Cardiac ventricle fibroblast (primary cell): ENCODE measurements around the genes NFIX and TRMT1.

GRCh38 chr19:12994941-12995730 is at the start of gene NFIX:
Gene NFIX (plus strand): TSS chr19:12995475.
- RAMPAGE, long total RNA: no peak

DNA sequence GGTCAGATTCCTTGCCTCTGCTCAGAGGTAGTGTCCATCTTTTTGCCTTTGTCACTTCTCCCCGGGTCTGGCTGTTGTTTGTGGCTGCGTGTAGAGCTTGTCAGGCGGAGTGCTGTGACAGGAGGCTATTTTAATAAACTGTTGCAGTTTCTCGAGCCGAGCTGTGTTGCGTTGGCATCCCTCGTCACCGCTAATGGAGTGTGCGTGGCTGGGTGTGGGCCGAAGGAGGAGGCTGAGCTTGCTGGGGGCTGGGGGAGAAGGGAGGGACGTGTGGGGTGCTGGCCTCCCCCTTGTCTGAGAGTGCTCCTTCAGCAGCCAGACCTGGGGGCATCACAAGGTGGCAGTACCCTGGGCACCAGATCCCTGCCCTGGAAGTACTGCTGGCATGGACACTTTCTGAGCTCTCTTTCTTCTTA is 26.8 kb downstream of the NFIX start:
- RAMPAGE, long total RNA: no peak

- RAMPAGE, long total RNA: no peak
These were observed 5.8 kb downstream of the LYL1 start for GRCh38 chr19:13096773-13097334.

GRCh38 chr19:13115841-13116588 is 525 bp downstream of the TRMT1 start:
- RAMPAGE, long total RNA: no peak

DNA sequence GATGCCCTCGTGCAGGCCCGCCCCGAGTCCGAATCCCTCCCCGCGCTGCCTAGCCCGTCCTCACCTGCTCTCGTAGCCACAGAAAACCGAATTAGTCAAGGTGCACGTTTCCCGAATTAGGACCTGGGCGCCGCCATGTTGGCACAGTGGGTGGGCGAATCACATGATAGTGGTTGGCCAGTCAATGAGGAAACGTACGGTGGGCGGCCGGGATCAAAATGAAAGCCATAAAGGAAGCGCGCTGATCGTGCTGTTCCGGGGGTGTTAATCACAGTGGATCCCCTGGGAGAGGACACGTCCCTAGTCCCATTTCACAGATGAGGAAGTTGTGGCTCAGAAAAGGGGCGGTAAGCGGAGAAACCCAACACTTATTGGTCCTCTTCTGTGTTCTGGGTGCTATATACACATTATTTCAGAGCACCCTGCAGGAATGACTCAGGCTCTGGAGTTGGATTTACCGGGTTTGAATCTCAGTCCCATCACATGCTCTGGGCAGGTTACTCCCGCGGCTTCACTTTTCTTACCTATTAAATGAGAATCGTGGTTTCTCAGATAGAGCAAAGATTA is at the start of gene TRMT1:
Gene TRMT1 (minus strand): TSS at position 152 of the 567 bp plus-strand sequence.
- RAMPAGE, long total RNA: no peak

DNA sequence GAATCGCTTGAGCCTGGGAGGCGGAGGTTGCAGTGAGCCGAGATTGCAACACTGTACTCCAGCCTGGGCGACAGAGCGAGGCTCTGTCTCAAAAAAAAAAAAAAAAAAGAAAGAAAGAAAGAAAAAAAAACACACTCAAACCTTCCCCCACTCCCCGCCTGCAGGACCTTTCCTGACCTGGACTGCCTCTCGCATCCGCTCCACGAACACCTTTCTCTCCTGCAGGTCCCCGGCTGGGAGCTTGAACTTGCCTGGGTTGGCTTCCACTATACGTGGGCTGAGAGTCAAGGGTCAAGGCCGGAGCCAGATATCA is 897 bp downstream of the STX10 start:
- RAMPAGE, long total RNA: no peak

DNA sequence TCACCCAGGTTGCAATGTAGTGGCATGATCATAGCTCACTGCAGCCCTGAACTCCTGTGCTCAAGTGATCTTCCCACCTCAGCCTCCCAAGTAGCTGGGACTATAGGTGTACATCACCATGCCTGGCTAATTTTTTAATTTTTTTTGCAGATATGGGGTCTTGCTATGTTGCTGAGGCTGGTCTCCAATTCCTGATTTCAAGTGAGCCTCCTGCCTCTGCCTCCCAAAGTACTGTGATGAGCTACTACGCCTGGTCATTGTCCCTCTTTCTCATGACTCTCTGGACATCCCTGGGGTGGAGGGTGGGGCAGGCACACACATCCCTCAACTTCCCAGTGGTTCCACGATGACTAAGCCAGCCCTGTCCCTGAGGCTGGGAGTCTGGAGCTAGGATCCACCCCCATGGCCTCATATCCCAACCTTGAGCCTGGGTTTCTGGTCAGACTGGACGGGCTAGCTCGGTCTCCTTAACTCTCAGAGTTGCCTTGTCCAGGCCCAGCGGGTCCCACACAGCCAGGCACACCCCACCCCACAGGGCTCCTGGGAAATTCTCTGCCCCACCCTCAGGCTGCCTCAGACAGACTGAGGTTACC is 19.5 kb downstream of the IER2 start:
- RAMPAGE, long total RNA: no peak

DNA sequence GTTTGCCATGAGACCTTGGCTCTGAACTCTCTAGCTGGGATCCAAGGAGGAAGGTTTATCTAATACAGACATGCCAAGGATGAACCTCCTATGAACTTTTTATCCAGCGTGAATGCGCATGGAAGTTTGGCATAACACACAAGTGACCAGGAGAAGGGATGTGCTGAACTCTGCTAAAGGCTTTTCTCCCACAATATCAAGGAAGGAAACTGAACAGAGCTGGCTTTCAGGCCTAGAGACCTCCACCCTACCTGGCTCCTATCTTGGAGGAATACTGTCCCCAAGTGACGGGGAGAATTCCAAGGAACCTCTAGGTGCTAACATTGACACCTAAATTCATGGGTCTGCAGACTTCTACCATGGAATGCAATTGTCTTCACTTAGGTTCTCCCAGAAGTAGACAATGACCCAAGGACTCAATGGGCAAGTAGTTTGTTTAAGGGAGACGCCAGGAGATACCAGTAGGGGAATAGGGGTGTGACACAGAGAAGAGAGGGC is 51.2 kb upstream of the YJU2B start:
- RAMPAGE, long total RNA: no peak

DNA sequence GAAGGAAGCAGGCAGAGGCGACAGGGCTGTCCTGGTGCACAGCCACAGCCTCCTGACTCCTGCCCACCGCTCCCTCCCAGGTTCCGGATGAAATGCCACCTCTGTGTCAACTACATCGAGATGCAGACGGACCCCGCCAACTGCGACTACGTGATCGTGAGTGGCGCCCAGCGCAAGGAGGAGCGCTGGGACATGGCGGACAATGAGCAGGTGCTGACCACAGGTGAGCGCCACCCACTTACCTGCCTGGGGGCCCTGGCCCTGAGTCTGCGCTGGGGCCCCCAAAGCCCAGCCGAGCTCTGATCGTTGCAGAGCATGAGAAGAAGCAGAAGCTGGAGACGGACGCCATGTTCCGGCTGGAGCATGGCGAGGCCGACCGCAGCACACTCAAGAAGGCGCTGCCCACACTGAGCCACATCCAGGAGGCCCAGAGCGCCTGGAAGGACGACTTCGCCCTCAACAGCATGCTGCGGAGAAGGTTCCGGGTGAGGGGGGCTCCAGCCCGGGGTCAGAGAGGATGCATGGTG is 5.5 kb upstream of the MRI1 start:
- RAMPAGE, long total RNA: no peak

DNA sequence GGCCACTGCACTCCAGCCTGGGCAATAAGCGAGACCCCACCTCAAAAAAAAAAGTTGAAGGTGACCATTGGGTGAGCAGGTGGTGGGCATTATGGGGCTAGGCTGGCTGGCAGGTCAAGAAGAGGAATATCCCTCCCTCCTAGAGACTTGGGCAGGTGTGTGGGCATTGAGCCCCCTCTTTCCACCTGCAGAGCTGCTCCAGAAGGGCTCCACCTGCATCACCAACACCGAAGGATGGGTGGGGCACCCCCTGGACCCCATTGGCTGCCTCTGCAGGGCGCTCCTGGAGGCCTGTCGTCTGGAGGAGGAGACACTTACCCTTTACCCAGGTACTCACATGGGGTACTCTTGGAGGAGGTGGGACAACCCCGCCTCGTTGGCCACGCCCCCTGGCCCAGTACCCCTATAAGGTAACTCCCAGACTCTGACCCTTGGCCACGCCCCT is 21.8 kb downstream of the ZSWIM4 start:
- RAMPAGE, long total RNA: no peak

DNA sequence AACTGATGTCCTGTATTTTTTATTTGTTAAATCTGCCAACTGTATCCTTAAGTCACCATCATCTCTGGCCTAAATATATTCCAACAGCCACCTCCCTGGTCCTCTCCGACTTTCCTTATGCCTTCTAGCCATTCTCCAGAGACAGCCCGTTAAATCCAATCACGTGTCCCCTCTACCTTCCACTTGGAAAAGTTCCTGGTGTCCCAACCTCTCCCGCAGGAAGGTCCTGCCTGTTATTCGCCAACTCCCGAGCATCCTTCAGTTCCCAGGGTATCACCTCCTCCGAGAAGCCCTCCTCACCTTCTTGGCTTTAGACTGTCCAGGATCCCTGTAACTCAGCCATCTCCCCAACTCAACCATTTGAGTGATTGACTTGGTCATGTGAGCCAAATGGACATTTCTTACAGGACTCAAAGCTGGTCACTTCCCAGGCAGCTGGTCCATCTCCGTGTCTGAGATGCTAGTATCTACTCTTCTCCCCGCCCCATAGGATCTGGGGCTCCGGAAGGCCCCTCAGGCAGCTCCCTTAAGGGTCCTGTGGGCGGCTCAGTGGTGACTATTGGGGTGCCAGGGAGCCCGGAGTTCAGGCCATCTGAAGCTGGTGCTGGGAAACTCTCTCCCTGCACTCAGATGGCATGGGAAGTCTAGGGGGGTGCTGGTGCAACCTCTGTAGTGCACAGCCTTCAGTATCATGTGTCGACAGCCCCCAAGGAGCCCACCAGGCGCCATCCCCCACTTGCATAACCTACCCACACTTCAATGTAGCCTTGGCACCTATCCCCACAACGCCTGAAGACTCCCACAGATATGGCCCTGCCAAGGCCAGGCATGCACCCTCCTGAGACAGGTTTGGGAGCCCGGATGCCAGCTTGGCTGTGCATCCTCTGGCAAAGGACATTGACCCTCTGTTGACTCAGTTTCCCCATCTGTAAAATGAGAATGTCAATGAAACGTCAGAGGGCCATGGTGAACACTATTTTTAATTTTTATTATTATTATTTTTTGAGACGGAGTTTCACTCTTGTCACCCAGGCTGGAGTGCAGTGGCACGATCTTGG is 27.8 kb upstream of the NANOS3 start:
- RAMPAGE, long total RNA: no peak

DNA sequence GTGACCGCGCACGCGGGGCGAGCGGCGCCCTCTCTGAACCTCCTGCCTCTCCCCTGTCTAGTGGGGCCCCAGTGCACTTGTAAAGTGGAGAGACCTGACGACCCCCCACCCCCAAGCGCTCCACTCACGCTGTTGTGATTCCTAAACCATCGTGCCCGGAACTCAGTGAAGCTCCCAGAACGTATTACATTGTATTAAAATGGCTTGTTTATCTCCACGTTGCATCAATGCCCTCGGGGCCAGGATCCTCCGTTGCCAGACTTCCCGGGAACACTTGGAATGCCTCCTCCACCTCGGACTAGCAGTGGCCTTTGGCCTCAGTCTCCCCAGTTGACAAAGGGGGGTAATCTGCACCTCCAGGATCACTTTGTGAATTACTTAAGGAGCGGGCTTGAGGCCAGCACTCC is 2.9 kb upstream of the NANOS3 start:
- RAMPAGE, long total RNA: no peak

GRCh38 chr19:13934640-13935525 is 3.3 kb downstream of the PODNL1 start:
- RAMPAGE, long total RNA: no peak

DNA sequence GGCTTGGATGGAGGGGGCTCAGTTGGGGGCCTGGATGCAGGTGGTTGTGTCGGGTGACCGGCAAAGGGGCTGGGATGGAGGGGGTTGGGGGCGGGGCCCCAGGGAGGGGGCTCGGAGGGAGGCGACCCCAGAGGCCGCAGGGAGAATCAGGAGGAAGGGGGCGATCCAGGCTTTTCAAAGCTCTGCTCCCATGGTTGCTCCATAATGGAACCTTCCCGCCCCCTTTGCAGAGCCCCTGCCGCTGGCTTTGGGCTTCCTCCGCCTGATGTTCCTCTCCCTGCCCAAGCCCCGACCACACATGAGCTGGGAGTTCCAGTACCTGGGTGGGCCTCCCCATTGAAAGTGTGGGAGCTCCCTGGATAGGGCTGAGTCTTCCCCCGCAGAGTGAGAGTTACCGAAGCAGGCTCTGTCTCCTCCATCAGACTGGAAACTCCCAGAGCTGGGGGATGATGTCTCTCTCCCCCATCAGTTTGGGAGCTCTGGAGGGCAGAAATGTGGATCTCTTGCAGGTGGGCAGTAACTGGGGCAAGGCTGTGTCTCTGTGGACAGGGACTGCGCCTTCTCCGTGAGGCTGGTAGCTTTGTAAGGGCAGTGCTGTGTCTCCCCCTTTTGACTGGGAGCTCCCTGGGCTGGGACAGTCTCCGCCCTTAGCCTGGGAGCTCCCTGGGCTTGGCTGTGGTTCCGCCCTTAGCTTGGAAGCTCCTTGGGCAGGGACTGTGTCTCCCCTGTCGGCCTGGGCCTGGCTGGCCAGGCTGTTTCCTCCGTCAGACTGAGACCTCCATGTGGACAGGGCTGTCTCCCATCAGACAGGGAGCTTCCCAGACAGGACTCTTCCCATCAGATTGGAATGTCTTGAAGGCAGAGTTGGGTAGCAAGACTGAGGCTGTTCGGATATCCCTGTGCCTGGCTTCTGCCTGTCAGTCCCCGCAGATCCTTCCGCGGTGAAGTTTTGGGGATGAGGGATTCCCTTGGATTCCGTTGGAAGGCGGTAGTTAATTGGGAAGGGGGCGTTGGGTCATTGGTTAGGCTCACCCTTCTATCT is 812 bp downstream of the DCAF15 start:
- RAMPAGE, long total RNA: no peak

DNA sequence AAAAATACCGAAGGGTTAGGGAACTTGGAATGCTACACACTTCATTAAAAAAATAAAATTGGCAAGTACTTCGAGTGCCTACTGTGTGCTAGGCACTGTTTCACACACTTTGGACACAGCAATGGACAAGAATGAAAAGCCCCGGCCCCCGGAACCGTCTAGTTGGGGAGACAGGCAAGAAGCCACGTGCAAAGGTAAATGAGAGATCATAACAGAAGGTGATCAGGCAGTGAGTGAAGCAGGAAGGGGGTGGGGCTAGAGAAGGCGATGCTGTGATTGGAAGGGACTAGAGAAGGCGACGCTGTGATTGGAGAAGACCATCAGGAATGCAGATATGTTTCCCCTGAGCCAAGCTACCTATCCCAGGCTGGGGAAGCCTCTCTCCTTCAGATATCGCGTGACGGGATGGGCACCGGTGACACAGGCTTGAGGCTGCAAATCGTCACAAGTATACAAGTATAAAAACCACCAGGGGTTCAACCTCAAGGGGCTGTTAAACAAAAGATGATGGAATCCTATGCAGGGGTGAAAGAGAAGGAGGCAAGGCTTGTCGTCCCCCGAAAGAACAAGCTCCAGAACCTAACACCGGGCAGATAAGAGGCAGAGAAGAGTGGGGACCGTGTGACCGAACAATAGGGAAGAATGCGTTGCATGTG is 21.8 kb downstream of the DCAF15 start:
- RAMPAGE, long total RNA: no peak

DNA sequence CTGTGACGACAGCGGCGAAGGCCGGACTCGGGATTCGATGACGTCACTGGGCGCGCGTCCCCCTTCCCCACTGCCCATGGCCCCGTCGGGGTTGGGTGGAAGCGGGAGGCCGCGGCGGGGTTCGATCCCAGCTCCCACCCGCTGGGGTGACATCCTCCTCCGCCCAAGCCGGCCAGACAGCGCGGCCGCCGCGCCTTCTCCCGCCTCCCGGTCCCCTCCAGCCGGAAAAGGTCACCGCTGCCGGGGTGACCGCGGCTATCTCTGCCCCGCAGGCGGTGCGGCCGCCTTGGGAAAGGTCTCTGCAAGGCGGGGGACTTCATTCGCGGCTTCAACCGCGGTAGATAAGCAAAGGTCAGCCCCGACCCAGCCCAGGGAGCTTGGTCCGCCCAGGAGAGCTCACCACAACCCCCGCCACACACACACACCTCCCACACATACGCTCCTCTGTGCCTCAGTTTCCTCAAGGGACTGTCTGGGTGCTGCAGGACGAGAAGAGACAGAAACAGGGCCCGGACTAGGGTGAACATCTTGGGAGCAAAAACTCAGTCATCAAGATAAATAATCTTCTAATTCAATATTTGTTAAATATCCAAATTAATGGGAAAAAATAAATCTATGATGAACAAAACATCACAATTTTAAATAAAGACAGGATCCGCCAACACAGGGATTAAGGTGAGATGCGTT is 892 bp upstream of the RFX1 start:
- RAMPAGE, long total RNA: no peak

DNA sequence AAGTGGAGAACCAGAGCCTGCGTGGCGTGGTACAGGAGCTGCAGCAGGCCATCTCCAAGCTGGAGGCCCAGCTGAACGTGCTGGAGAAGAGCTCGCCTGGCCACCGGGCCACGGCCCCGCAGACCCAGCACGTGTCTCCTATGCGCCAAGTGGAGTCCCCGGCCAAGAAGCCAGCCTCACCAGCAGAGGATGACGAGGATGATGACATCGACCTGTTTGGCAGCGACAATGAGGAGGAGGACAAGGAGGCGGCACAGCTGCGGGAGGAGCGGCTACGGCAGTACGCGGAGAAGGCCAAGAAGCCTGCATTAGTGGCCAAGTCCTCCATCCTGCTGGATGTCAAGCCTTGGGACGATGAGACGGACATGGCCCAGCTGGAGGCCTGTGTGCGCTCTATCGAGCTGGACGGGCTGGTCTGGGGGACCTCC is 1.9 kb upstream of the MISP3 start:
- RAMPAGE, long total RNA: no peak

GRCh38 chr19:14106583-14107164 is 10.9 kb downstream of the PRKACA start:
- RAMPAGE, long total RNA: no peak

GRCh38 chr19:14115626-14116083 is 1.9 kb downstream of the PRKACA start:
- RAMPAGE, long total RNA: no peak

- RAMPAGE, long total RNA: no peak
These were observed 2.1 kb upstream of the ASF1B start for GRCh38 chr19:14138408-14138996.